Mesenchymal stem cell of adipose (primary cell): Measurements from ENCODE around the genes SNRNP25 and PGAP6.

DNA sequence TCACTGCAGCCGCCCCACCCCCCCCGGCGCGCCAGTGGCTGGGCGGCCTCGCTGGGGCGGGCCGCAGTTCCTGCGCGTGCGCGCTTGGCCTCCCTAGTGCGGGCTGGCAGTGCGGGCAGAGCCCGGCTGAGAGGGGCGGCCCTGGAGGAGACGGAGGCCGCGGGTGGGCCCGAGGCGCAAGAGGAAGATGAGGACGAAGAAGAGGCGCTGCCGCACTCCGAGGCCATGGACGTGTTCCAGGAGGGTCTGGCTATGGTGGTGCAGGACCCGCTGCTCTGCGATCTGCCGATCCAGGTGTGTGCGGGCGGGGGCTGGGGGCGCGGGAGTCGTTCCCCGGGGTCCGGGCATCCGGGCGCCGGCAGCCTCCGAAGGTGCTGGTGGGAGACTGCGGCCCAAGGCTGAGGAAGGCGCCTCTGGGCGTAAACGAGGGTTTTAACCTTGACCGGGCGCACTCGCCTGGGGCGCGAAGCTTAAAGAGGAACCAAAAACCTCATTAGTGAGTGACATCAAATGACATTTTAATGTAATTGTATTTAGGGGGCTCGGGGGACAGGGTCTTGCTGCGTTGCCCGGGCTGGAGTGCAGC is at the start of gene SNRNP25:
Gene SNRNP25, plus strand, starts transcription at position 64 of the 586 bp plus-strand sequence.
- CAGE, long polyA plus RNA: no peak

DNA sequence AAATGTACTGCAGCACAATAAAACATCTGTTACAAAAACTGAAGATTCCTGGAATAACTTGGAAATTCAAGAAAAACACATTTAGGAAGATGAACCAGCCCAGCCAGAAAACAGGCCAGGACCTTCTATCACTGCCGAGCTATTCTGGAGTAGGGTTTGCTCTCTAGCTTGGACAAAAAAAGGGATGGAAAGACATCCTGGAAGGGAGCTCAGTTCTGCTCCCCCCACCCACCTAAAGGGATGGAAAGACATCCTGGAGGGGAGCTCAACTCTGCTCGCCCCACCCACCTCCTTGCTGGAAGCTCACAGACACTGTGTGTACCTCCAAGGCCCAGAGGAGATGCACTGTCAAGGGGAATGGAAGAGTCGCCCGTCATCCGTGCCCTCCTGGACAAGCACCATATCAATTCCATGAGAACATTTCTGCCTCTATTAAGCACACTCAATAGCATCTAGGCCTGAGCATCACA is 15.9 kb downstream of the NPRL3 start:
- CAGE, long polyA plus RNA: no peak

GRCh38 chr16:192004-192720 is 11.9 kb downstream of the HBQ1 start:
- CAGE, long polyA plus RNA: no peak

DNA sequence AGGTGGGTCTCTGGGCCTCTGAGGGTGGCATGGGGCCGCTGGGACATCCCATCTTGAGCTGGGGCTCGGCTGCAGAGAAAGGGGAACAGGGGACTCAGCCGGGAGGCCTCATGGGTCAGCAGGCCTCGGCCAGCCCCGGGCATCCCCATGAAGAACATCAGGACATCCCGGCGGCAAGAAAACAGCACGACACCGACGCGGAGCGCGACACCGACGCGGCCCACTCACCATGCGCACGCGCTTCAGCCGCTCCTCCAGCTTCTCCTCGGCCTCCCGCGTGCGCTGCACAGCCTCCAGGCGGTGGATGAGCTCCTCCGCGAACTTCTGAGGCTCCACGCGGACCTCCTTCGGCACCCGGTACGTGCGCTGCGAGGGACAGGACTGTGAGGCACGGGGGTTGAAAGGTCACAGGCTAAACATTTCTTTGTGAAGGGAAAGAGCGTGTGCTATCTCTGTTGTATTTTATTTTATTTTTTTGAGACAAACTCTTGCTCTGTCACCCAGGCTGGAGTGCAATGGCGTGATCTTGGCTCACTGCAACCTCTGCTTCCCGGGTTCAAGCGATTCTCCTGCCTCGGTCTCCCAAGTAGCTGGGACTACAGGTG is 21.2 kb downstream of the PDIA2 start:
- CAGE, long polyA plus RNA: no peak

DNA sequence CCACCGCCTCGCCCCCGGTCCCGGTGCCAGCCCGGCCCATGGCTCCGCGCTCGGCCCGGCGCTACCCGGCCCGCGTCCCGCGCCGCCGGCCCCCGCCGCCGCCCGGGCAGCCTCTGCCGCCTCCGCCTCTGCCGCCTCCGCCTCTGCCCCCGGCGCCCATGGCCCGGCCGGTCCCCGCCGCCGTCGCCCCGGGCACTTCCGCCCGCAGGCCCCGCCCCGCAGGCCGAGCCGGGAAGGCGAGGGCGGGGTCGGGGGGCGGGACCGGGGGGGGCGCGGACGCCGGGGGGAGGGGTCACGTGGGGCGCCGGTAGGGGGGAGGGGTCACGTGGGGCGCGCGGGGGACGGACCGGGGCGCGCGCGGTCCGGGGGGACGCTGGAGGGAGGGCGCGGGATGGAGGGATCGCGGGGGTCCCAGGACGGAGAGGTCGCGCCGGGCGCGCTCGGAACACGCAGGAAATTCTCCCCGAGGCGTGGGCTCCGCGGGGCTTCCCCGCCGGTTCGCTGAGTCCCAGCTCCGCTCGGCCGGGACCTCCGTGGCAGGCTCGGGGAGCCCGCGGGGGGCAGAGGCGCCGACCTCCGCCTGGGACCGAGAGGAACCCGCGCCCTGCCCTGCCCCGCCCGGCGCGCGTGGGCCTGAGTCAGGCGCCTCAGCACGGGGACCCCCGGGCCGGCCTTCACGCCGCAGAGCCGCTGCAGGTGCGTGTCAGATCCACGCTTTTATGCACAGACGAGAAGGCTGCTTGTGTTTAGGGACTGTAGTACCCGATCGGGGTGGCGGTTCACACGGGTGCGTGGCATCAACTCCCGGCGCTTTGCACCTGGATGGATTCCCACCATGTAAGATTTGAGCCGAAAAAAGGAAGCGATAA is at the start of gene PGAP6:
Gene PGAP6, minus strand, starts transcription at position 197 of the 869 bp plus-strand sequence.
- CAGE, long polyA plus RNA: no peak

DNA sequence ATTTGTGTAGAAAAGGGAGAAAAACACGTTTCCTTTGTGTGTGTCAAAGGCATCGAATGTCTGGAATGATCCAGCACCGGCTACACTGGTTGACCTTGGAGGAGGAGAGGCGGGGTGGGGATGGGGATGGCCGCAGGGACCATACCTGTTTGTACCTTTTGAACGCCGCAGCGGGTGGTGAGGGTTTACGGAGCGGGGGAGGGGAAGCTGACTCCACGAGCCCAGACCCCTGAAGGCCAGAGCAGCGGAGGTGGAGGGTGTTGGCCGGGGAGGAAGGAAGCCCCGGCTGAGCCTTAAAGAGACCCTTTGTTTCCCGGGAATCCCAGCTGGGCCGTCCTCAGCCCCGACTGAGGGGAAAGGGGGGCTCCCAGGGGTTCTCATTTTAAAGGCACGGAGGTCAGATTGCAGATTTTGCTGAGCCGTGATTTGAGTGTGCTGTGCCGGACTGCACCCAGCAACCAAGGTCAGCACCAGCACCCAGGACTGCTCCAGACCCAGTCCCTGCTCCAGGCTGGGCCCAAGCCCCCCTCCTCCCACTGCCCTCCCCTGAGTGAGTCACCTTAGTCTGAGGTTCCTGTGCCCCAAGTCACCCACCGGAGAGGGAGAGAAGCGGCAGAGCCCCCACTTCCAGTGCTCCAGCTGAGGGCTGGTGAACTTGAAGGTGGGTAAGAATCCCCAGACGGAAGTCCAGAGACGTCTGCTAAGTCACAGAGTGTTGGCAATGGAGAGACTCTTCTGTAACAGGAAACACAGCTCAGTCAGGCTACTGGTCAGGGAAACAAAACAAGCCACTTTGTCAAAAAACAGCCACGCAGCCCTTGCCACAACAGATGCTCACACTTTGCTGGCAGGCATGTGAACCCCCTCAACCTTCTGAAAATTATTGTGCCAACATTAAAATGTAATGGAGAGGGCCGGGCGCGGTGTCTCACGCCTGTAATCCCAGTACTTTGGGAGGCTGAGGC is 2.2 kb upstream of the PGAP6 start:
- CAGE, long polyA plus RNA: no peak

DNA sequence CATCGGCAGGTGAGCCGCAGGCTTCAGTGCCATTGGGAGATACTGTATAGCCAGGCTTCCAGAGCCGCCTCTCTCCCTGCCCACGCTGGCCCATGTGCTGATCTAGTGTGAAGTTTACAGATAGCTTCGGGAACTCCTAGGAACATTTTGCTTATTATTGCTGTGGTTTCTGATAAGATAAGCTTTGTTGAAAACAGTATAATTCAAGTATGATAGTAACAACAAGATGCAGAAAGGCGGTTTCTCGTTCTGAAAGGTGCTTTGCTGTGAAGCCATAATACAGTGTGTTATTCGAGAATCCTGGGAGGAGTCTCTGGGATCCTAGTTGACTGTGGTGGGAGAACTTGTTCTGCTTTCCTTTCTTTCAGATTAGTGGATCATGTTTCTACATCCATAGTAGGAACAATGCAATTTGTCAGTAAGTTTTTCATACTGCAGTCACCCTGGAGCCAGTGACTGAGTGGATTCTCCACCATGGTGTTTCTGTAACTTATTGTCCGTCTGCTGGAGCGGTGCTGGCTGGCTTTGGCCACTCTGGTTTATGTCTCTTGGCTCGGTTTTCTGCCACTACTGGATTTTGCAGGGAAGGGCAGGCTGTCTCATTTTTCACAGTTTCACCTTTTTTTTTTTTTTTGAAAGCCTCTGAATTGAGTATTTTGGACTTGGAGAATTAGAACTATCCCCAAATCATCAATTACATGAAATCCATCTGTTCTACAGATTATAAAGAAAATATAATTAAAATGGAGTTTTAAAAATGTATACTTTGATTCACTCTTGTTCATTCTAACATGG is 31.6 kb downstream of the RAB11FIP3 start:
- CAGE, long polyA plus RNA: no peak

GRCh38 chr16:474349-475028 is 49.0 kb downstream of the RAB11FIP3 start:
- CAGE, long polyA plus RNA: no peak

GRCh38 chr16:519556-519999 is 7.9 kb upstream of the CAPN15 start:
- CAGE, long polyA plus RNA: no peak

DNA sequence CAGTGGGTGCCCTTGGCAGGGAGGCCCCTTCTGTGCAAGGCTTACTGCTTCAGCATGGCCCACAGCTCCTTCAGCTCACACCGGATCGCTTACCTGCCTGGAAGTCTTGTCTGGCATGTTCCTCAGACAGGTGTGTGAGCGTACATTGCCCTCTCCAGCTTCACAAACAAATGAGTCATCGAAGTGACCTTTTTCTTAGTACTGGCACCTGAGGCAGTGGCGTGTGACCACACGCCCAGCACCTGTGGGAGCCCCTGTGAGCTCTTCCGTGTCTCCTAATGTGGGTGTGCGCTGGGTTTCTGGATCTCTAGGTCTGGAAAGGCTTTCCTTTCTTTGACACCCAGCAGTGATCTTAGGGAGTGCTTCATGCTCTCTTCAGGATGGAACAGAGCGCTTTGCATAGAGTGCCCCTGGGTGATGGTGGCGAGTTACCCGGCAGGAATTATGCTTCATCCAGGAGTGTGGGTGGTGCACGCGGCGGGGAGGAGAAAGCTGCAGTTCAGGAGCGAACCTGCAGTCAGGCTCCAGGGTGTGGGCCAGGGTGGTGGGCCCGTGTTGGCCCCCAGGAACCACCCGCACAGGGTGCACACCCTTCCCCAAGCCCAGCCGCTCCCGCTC is 3.7 kb downstream of the RAB40C start:
- CAGE, long polyA plus RNA: no peak

DNA sequence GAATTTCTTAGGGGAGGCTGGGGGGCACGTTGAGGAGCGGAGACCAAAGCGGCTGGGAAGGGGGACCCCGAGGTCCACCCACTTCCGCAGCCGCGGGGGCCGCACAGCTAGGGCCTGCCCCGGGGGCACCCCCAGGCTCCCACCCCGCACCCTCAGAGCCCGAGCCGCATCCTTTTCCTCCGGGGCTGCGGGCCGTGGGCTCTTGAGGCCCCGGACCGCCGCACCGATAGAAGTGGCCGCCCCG is 343 bp downstream of the METTL26 start:
- CAGE, long polyA plus RNA: no peak

DNA sequence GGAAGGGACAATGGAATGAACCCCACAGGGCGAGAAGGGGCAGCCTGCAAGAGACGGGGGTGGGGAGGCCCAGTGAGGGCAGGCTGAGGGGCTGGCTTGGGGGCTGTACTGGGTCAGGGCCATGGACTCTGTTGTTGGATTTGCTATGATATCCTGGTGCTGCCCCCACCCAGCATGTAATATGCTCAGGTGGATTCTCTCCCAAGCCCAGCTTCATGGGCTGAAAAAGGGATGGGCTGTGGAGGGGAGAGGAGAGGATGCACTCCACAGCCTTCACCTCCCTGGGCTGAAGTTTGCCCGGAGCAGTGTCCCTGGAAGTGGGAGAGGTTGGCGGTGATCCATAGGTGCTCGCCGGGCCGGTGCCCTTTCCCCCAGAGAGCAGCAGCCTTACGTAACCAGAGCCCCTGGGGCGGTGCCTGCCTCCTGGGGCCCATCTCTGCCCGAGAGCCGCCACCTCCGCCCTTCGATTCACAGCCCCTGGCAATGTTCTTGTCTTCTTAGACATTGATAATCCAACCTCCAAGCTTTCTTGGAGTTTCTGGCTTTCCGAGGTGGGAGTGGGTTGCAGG is 3.4 kb upstream of the WDR90 start:
- CAGE, long polyA plus RNA: no peak

GRCh38 chr16:649507-649933 is 355 bp downstream of the WDR90 start:
- CAGE, long polyA plus RNA: no peak

GRCh38 chr16:704473-705344 is 892 bp downstream of the FBXL16 start:
- CAGE, long polyA plus RNA: no peak

DNA sequence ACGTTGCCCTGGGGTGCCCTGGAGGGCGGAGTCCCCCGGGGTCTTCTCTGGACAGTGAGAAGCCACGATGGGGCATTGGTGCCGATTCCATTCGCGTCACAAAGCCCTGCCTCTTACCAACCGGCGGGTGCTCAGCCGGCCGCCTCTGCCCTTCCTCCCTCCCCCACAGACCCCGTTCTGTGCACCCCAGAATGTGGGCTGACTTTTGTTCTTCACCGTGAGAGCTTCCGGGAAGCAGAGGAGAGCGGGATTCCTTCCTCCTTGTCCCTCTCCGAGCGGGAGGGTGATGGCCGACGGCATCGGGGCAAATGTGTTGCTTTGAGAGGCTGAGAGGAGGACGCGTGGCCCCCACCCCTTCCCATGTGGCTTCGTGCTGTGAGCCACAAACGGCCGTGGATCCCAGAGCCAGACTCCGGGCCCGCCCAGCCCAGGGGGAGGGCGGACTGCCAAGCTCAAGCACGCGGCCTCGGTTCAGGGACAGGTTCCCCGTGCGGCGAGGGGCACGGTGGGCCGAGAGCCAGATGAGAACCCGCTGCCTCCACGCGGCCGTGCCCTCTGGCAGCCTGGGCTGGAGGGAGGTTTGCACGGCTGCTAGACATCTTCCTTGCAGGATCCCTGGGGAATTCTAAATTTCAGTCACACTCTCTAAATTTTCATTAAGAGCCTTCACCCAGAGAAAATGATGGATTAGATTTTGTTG is 24.7 kb upstream of the GNG13 start:
- CAGE, long polyA plus RNA: no peak

DNA sequence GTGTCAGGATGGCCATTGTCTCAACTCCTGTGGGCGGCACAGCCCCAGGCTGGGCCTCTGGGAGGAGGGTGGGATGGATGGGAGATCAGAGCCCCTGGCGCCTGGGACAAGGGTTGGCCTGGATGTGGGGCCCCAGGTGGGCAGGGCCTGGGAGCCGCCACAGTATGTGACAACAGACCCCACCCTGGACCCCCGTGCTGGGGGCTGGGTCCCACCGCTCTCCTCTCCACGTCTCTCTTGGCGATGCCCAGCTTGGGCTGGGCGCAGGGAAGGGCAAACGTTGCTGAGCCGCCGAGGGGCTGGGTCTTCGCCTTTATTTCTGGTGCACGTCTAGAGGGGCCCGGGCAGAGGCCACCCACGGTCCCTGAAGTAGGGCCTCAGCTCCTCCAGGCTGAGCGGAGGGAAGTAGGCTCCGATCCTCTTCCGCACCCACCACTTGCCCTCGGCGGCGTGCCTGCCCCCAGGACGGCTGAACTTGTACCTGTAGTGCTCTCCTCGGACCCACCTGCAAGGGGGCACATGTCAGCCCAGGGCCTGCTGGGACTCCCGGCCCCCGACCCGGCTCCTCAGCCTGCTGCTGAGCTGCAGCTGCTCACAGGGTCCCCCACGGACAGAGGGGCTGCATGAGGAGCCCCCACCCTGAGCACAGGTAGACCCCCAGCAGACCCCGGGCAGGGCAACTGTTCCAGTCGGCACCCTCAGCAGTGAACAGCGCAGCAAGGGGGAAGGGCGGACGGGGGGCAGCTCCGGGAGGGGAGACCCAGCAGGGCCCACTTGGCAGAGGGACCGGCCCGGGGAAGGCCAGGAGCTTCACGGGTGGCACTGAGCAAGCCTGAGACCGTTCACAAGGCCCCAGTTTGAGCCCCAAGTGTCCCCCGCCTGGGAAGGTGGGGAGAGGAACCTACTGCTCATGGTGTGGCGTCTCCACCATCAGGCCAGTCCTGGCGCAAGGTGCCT is 53.9 kb upstream of the GNG13 start:
- CAGE, long polyA plus RNA: no peak

DNA sequence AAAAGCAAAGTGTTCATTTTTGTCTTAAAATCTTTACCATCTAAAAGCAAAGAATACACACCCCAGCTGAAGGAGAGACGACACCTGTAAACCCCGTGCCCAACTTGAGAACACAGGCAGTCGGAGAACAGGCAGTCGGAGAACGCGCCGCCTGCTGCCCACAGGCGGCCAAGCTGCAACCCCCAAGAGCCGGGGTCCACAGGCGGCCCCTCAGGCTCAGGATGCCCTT is 79.3 kb upstream of the GNG13 start:
- CAGE, long polyA plus RNA: no peak

DNA sequence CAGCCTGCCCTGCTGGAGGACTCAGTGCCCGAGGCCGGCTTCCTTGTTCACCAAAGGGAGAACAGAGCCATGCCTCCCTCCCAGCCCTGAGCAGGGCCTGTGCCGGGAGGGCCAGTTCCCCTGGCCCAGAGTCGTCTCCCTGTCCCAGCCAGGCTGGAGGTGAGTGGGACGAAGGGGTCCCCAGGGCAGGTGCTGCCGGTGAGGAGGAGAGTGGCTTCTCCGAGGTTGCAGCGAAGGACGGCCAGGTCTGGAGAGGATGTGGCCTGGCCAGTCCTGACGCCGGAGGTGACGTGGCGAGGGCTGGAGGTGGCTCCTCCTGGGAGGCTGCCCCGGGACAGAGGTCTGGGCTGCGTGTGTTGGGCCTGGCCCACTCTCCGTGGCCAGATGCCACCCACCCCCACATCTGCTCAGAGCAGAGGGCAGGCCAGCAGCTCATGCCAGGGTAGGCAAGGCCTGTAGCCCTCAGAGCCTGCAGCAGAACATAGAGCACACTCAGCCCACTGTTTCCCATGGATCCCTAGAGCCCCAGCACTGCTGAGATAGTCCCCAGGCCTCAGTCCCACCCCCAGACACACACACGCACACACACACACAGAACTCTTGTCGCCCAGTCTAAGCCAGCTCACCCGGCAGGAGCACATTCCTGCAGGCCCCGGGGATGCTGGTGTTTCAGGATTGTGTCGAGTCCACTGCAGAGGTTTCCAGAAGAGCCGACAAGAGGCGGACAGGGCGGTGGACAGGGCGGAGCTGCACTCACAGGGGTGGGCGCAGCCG is 33.1 kb downstream of the SOX8 start:
- CAGE, long polyA plus RNA: no peak

GRCh38 chr16:1028297-1028810 is 44.2 kb upstream of the SSTR5 start:
- CAGE, long polyA plus RNA: no peak

- CAGE, long polyA plus RNA: no peak
Observed at GRCh38 chr16:1225592-1226181, 619 bp upstream of the TPSG1 start.